ENCODE results near the gene HAPSTR1.

DNA sequence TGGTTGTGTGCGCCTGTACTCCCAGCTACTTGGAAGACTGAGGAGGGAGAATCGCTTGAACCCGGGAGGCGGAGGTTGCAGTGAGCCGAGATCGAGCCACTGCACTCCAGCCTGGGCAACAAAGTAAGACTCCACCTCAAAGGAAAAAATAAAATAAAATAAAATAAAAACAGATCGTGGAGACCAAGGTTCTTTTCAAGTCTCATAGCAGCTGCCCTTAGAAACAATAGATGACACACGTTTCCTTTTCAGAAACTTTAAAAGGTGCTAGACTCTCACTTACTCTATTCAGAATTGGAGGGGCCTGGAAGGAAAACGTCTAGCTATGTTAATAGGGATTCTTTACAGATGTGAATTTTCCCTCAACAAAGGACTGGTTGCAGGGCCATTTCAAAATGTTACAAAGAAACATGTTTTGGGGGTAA, 13.2 kb upstream of the HAPSTR1 start:
- RRBS, result no CpG with 5 or more reads among the region's 9 CpGs

DNA sequence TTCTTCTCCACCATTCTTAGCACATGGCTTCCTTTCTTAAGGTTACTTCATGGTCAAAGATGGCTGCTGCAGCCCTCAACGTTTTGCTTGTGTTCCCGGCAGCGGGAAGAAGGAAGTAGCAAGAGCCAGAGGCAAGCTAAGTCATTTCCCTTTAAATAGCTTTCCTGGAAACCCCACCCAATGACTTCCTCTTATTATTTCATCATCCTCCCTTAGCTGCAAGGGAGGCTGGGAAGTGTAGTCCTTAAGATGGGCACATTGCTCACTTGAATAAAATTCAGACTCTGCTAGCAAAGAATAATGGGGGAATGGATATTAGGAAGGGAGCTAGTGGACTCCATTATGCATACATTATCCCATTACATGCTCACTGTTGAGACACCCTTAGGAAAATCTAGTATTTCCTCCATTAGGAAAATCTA, 12.4 kb upstream of the HAPSTR1 start:
- RRBS, result no CpG with 5 or more reads among the region's 3 CpGs

GRCh38 chr16:9090985-9091414, 444 bp upstream of the HAPSTR1 start:
- RRBS, result 2% methylated on average over 5 of the region's 24 CpGs

GRCh38 chr16:9091415-9092169, at the start of gene HAPSTR1:
HAPSTR1 (plus strand) TSS chr16:9091644.
- RRBS, result 4% methylated on average over 21 of the region's 95 CpGs

DNA sequence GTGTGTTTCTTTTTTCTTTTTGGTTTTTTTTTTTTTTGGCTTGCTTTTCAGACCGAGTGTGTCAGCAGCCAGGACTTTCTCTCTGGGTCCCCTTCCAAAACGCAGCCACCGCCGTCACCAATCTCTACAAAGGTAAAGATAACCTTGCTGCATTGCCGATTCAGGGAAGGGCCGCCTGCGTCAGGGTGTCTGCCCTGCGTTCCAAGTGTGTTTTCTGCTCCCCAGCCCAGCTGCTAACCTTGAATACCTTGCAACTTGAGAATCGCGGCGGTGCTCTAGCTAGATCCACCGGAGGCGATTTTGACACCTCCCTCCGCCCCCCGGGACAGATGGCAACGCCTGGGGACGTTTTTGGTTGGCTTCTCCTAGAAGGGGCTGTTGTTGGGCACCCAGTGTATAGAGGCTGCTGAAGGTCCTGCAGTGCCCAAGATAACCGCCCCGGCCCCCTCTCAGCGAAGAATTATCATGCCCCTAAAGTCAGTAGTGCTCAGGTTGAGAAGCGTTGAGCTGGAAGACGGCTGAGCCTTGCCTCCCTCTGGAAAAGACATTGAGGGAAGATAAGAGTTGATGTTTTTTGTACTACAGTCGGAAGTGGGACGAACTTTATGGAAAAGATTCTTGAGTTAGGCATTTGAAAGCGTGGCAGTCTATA, 1.6 kb downstream of the HAPSTR1 start:
- RRBS, result 8% methylated on average over 5 of the region's 25 CpGs

DNA sequence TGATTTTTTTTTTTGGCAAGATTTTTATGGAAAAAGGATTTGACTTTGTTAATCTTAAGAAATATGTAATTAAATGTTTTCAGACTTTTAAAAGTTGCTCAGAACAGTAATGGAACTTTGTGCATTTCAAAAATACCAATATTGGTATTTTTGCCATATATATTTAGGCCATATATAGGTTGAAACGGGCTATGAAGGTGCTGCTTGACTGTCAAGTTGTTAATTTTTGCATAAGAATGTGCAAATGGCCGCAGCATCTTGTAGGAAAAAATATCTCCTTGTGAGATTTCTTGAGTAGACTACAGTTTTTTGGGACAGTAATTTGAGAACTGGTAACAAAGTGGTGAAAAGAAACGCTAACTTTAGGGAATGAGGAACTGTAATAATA, 2.4 kb downstream of the HAPSTR1 start:
- RRBS, result no CpG with 5 or more reads among the region's 3 CpGs

- RRBS, result no CpG with 5 or more reads among the region's 15 CpGs
Observed at GRCh38 chr16:9103242-9104219, 12.1 kb downstream of the HAPSTR1 start.

- RRBS, result no CpG with 5 or more reads among the region's 12 CpGs
Observed at GRCh38 chr16:10297282-10297862, 88.5 kb upstream of the ATF7IP2 start.

DNA sequence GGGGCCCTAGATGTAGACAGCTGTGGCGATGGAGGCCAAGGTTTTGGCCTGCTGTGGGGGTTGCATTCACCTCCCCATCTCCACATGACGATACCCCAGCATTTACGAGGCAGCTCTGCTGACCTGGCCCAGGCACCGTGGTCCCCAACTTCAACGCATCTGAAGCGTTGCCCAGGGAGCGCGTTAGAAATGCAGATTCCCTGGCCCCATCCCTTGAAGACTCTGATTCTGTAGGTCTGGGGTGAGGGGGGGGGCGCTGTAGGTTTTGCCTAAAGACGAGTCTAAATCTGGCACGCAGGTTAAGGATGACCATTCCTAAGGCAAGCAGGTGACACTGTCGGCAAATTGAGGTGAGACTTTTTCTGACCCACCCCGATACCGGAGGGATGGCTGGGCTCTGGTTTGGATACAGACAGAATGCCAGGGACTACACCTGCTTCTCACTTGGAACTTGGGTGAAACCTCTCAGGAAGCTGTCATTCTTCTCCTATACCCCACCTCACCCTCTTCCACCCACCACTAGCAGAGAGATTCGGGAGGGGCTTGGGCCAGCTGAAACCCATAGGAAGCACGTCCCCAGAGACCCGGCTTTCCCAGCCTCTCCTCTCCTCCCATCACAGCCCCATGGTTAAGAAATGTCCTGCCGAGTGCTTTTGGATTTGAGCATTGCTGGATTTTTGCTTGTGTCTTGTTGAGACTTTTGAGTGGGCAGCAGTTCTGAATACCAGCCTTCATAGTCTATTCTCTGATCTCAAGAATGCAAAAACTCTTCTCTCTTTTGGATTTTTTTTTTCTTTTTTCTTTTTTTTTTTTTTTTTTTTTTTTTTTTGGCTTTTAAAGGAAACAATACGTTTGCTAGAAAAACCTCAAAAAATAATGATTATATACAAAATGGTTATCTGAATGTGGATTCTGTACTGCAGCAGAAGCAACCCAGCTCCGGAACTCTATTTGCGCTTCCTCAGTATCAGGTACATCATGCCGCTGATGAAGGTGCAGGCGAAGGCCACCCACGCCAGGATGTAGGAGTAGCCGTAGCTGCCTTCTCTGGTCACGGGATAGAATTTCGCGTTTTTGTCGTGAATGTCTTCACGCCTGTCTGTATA, 48.1 kb downstream of the EMP2 start:
- RRBS, result no CpG with 5 or more reads among the region's 30 CpGs

- RRBS, result no CpG with 5 or more reads among the region's 4 CpGs
Observed at GRCh38 chr16:10547811-10548017, 32.7 kb downstream of the EMP2 start.

DNA sequence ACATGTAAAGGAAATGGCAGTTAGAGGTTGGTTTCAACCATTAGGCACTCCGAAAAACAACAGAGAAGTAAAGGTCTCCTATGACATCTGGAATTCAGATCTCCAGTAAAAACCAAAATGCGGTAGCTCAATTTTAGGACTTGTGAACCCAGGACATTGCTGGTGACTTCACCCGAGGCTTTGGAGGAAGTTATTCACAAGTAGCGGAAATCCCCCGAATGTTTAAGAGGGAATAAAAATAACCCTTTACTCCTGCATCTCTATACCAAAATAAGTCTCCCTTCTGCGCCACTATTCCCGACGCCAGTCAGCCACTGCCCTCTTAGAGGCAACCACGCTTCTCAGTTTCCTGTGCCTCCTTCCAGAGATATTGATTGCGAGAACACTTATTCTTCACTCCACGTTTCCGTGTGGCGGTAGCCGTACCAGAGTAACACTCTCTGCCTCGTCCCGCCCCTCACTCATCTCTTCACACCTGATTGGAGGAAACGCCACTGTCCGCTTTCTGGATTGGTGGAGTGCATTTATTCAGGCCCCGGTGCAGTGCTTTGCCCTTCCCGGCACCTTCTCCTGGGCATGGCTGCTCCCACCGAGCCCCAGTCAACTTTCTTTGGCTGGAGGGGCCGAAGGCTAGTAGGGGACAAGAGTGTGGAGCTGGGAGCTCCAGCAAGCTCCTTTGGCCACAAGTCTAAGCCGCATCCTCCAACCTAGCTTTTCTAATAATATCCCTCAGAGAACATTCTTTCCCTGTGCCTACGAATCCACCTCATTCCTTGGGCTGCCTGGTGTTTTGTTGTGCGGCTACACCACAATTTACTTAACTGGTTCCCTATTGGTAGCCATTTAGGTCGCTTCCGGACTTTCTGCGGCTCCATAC, 27.2 kb downstream of the EMP2 start:
- RRBS, result no CpG with 5 or more reads among the region's 28 CpGs

DNA sequence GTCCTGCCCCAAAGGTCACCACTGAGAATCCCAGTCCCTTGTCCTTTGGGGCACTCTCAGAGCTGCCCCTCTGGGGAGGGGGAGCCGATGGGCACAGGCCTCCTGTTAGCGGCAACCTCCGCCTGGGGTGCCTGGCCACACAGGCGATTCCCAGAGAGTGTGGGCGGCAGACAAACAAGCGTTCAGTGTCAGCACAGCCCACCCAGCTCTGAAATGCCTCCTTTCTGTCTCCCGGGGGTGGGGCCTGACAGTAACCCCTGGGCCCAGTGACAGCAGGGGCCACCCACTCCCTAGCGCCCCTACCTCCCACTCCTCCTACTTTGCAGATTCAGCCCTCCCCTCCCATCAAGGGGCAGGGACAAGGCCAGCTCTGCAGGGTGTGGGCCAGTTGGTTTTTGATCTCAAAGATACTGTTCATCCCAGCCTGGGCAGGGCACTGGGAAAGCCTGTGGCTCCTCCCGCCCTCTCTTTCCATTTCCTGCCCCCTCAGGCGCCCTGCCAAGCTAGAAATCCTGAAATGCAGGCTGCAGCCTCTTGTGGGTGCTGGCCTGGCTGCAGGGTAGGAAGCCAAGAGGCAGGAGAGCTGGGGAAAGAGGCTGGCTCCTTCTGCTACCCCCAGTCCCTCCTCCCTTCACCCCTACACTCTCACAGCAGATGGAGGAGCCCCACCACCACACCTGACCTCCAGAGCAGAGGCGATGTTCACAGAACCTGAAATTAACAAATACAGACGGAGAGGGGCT, 36.7 kb upstream of the EMP2 start:
- RRBS, result no CpG with 5 or more reads among the region's 12 CpGs

DNA sequence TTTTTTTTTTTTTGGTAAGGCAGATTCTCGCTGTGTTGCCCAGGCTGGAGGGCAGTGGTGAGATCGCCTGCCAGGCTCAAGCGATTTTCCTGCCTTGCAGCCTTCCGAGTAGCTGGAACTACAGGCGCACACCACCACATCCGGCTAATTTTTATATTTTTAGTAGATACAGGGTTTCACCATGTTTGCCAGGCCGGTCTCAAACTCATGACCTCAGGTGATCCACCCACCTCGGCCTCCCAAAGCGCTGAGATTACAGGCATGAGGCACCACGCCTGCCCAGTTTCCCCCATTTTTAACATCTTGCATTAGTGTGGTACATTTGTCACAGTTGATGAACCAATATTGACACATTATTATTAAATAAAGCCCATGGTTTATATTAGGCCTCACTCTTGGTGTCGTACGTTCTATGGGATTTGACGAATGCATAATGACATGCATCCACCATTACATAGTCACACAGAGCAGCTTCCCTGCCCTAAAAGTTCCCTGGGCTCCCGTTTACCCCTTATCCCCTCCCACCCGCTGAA, 6.2 kb upstream of the NUBP1 start:
- RRBS, result no CpG with 5 or more reads among the region's 15 CpGs

GRCh38 chr16:10744447-10744870, 817 bp downstream of the NUBP1 start:
- RRBS, result no CpG with 5 or more reads among the region's 8 CpGs

GRCh38 chr16:10774825-10775642, 31.4 kb downstream of the NUBP1 start:
- RRBS, result no CpG with 5 or more reads among the region's 25 CpGs

DNA sequence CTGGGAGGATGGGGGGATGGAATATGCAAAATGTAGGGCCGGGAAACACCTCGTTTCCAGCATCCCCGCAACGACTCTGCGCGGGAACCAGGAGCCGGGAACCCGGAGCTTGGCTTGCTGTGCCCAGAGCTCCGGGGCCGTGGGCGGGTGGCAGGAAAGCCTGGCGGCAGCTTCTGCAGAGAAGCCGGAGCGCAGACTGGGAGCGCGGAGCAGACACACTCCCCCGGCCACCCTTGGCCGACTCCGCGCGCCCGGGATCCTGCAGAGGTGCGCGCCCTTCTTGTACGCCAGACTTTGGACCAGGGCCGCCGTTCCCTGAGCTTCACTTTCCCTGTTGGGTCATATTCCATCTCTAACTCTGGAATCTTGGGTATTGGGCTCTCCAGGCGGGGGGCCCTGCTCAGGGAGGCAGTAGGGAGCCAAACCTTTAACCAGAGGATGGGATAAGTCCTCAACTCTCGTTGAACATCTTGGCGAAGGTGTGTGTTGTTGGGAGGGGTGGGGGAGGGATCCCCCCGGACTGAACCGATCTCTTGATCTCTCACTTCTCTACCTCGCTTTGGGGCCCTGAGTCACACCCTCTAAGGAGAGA, 2.2 kb downstream of the CIITA start:
- RRBS, result 9% methylated on average over 17 of the region's 33 CpGs

GRCh38 chr16:10923681-10924271, 18.5 kb downstream of the DEXI start:
- RRBS, result 83% methylated on average over 1 of the region's 13 CpGs

DNA sequence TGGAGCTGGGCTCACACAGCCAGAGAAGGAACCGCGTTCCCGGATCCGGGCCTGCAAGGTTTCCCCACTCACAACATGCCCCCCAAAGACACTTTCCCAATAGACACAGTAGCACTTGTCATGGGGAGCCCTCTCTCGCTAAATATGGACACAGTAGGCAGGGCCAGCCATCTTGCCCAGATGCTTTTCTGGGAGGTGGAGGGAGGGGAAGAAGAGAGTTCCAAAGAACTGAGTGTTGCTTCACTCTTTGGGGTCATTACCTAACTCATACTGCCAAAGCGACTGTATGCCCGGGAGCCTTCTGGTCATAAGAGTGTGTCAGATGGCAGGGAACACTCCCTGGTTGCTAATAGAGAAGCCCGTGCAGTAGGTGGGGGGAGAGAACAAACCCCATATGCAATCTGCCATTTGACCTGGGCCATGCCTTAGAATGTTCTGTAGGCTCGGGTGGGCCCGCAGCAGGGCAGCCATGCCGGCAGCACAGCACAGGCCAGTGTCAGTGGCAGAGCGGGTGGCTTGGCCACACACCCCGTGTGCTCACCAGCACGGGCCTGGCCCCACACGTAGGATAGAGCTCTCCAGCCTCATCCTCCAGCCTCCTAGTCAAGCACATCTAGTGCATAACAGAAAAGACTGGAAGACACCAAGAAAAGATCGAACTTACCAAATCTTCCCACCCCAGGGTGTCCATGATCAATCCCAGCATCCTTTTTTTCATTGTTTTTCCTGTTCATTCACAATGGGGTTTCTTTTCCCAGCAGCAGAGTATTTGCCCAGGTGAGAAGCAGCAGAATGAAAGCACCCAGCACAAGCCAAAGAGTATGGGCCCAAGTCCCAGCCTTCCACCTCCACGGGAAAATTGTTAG, 120.5 kb downstream of the SOCS1 start:
- RRBS, result no CpG with 5 or more reads among the region's 17 CpGs

DNA sequence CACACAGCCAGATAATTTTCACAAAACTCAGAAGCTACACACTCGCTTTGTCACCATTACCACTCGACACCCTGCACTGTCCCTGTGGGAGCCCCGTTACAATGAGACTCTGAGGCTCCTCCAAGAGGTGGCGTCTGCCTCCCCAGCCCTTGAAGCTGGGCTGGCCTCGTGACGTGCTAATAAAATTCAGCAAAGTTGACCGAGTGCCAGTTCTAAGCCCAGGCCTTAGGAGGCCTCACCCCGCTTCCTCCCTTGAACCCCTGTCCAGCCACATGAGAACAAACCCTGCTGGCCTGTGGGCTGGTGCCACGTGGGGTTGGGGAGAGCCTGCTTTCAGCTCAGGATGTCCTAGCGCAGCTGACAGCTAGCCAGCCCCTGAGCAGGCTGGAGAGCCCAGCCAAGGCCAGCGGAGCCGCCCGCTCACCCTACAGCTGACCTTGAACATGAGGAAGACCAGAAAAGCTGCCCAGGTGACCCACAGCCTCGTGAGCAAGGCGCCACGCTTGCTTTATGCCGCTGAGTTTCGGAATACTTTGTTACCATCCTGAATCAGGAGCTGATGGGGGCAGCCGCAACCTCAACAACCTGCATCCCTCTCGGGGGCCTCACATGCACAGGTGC, 57.1 kb downstream of the RMI2 start:
- RRBS, result no CpG with 5 or more reads among the region's 20 CpGs

GRCh38 chr16:11540489-11540867, 13.4 kb upstream of the ENSG00000188897 start:
- RRBS, result no CpG with 5 or more reads among the region's 5 CpGs

Data from HL-60 (cell line).